T-cell (primary cell): ENCODE results near the gene GJA3.

GRCh38 chr13:18194994-18195809 lies 986.4 kb downstream of the TUBA3C start:
- PRO-cap, 7 experiments, result no peak in any of the 7 experiments

- PRO-cap, 7 experiments, result no peak in any of the 7 experiments
Measured at GRCh38 chr13:18489844-18490311, 691.7 kb downstream of the TUBA3C start.

- PRO-cap, 7 experiments, result peak in 2 of 7 experiments; most common minus-strand start chr13:18609473 (in 1)
Measured at GRCh38 chr13:18609402-18609637, 572.3 kb downstream of the TUBA3C start.

DNA sequence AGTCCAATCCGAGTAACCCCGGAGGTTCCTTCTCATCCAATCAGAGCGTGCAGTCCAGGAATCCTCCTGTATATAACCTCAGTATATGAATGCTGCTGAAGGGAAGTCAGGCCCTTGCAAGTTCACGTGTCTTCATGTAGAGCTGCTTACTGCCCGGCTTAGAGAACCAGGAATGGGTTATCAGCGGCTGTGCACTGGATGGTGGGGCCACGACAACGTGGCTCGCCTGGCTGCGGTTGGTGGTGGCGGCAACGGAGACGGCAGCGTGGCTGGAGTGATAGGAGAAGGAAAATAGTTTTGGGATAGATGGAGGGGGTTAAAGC lies 63.2 kb downstream of the TUBA3C start:
- PRO-cap, 7 experiments, result no peak in any of the 7 experiments

DNA sequence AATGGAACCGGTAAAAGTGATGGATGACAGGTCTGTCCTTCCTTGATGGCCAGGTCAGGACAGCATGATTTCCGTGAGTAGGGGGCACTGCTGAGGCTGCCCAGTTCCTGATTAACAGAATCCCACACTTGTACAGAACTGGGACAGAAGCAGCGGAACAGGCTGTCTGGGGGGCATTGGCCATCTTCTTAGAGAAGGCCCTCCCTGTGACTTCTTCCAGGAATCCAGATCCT lies 31.9 kb downstream of the TUBA3C start:
- PRO-cap, 7 experiments, result peak in 3 of 7 experiments; most common minus-strand start position 102 of the sequence (in 3)

- PRO-cap, 7 experiments, result no peak in any of the 7 experiments
Measured at GRCh38 chr13:19181921-19182123, 198 bp upstream of the TUBA3C start.

GRCh38 chr13:19634404-19634699 lies 893 bp downstream of the MPHOSPH8 start:
- PRO-cap, 7 experiments, result peak in 2 of 7 experiments; most common plus-strand start chr13:19634496 (in 1); most common minus-strand start chr13:19634476 (in 1)

- PRO-cap, 7 experiments, result no peak in any of the 7 experiments
Measured at GRCh38 chr13:19772139-19772743, 10.5 kb downstream of the PSPC1 start.

GRCh38 chr13:20160489-20161347 lies at the start of gene GJA3:
GJA3 (minus strand) TSS chr13:20161052.
- PRO-cap, 7 experiments, result peak in 1 of 7 experiments; most common plus-strand start chr13:20161191 (in 1); most common minus-strand start chr13:20161052 (in 1)

- PRO-cap, 7 experiments, result no peak in any of the 7 experiments
Measured at GRCh38 chr13:20263243-20263683, 31.1 kb upstream of the GJB6 start.

DNA sequence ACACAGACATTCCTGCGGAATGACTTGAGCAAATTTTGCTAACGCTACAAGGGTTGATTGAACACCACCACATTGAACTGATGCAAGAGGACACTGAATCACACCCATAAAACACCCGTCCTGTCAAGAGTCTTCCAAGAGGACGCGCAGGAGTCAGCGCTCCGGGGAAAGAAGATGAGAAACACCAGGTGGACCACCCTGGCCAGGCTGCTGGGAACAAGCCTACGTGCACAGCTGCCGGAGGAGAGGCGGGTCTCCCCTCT lies 105.6 kb downstream of the CRYL1 start:
- PRO-cap, 7 experiments, result no peak in any of the 7 experiments

GRCh38 chr13:20441917-20442281 lies 83.8 kb downstream of the CRYL1 start:
- PRO-cap, 7 experiments, result no peak in any of the 7 experiments

DNA sequence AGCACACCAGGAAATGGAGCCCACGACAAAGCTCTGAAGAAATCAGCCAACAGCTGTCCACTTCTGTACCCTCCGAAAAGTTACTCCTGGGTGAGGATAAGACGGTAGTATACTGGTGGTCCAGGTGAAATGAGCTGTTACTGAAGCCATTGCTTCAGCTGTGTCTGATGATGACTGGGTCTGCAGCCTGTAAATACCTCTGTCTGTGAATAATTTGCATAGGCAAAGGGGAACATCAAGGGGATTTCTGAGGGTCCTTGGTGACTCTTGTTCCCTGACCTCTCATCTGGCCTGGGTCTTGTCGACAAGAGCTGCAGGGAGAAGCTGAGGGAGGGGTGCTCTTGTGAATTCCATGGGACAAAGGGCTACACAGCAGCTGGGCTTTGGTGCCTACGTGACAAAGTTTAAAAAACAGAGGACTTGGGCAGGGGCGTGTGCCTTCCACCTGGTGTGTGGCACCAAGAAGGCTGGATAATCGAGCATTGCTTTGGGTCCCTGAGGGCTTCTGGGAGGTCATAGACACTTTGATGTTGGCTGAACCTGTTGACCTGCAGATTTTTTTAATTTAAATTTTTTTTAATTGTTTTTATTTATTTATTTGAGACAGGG lies 19.0 kb upstream of the CRYL1 start:
- PRO-cap, 7 experiments, result no peak in any of the 7 experiments

DNA sequence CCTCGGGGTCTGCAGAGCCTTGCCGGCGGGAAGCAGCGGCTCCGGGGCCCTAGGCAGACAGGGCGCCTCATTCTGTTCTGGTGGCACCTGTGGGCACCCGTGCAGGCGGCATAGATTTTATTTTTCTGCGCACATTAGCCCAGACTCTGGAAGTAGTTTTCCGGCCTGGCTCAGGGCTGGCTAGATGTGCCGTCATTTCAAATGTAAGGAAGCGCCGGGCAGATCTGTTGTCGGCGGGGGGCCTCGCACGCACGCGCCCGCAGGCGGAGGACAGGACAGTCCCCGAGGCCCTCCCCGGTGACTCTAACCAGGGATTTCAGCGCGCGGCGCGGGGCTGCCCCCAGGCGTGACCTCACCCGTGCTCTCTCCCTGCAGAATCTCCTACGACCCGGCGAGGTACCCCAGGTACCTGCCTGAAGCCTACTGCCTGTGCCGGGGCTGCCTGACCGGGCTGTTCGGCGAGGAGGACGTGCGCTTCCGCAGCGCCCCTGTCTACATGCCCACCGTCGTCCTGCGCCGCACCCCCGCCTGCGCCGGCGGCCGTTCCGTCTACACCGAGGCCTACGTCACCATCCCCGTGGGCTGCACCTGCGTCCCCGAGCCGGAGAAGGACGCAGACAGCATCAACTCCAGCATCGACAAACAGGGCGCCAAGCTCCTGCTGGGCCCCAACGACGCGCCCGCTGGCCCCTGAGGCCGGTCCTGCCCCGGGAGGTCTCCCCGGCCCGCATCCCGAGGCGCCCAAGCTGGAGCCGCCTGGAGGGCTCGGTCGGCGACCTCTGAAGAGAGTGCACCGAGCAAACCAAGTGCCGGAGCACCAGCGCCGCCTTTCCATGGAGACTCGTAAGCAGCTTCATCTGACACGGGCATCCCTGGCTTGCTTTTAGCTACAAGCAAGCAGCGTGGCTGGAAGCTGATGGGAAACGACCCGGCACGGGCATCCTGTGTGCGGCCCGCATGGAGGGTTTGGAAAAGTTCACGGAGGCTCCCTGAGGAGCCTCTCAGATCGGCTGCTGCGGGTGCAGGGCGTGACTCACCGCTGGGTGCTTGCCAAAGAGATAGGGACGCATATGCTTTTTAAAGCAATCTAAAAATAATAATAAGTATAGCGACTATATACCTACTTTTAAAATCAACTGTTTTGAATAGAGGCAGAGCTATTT lies 18.1 kb downstream of the IL17D start:
- PRO-cap, 7 experiments, result peak in 2 of 7 experiments; most common plus-strand start position 614 of the sequence (in 2); most common minus-strand start position 518 of the sequence (in 1)

DNA sequence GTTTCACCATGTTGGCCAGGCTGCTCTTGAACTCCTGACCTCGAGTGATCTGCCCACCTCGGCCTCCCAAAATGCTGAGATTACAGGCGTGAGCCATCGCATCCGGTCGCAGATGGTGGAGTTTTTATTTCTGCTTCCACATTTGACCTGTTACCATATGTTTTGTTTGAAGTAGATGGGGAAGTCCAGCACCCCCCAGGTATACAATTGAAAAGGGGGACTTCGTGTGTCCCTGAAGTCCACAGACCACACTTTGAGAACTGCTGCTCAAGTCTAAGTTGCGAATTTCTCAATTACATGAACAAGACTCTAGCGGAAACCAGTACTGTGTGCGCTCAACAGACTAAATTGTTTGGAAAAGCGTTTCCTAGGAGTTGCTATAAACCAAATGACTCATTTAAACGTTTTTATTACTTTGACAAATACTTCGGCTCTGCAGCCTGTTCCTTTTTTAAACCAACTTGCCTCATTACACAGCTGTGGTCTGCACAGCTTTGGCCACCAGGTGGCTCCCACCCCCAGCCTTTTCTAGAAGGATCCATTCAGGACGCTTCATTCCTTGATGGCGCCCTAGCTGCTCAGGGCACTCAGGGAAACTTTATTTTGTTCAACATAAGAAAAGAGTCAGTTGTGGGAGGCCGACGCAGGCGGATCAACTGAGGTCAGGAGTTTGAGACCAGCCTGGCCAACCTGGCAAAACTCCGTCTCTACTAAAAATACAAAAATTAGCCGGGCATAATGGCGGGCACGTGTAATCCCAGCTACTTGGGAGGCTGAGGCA lies 40.9 kb upstream of the XPO4 start:
- PRO-cap, 7 experiments, result no peak in any of the 7 experiments

DNA sequence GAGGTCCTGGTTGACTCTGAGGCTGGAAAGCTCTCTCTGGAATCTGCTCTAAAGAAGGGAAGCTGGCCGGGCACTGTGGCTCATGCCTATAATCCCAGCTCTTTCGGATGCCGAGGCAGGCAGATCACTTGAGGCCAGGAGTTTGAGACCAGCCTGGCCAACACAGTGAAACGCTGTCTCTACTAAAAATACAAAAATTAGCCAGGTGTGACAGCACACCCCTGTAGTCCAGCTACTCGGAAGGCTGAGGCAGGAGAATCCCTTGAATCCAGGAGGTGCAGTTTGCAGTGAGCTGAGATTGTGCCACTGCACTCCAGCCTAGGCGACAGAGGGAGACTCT lies 11.6 kb downstream of the LATS2 start:
- PRO-cap, 7 experiments, result no peak in any of the 7 experiments

- PRO-cap, 7 experiments, result no peak in any of the 7 experiments
Measured at GRCh38 chr13:21054285-21055132, 6.9 kb downstream of the LATS2 start.

- PRO-cap, 7 experiments, result no peak in any of the 7 experiments
Measured at GRCh38 chr13:21124792-21125339, 15.1 kb upstream of the SAP18 start.

DNA sequence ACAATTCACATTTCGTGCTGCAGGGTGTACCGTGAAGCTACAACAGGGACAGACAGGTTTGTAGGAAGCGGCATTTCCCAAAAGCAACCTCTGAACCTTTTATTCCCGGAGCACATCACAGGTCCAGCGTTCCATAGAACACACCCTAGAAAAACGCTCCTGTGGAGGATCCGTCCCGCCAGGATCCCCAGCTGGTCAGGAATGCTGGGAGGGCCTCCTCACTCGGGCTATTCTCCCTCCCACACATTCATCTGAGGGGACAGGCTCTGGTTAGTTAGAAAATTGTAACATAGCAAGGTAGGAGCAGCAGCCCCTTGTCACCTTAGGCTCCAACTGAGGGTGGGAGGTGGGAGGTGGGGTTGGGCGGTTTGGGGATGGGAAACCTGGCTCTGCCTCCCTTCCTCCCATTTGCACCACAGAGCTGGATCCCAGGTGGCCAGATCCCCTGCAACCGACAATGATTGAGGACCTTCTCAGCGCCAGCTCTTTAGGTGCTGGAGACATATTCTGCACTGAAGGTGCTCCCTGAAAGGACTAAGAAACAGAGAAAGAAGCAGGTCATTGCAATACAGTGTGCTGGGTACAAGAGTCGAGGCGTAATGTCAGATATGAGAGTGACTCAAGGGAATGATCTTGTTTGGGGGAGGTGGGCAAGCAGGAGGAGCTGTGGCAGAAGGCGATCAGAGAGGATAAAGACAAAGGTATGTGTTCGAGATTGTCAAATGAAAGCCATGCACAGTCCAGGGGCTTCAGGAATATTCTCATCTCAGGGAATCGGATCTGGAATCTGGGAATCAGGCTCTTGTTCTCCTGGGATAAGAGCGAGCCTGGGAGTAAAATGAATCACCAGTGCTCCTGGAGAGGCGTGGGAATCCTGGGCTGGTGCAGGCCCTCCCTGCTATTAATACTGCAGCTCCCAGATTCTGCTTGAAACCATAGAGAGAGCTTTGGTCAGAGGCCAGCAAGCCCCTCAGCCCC lies 132.0 kb downstream of the ZDHHC20 start:
- PRO-cap, 7 experiments, result no peak in any of the 7 experiments

- PRO-cap, 7 experiments, result no peak in any of the 7 experiments
Measured at GRCh38 chr13:21459648-21460198, 620 bp upstream of the ZDHHC20 start.